Heart (tissue), 3 donors: ENCODE measurements around a stretch of chr10.

GRCh38 chr10:17062395-17062924 is 67.2 kb downstream of the CUBN start:
- RAMPAGE, long total RNA, 2 experiments: no peak in any of the 2 experiments

- RAMPAGE, long total RNA, 2 experiments: no peak in any of the 2 experiments
These were observed 55.2 kb downstream of the CUBN start for GRCh38 chr10:17074496-17074797.

- RAMPAGE, long total RNA, 2 experiments: no peak in any of the 2 experiments
These were observed 44.7 kb downstream of the CUBN start for GRCh38 chr10:17084948-17085338.

DNA sequence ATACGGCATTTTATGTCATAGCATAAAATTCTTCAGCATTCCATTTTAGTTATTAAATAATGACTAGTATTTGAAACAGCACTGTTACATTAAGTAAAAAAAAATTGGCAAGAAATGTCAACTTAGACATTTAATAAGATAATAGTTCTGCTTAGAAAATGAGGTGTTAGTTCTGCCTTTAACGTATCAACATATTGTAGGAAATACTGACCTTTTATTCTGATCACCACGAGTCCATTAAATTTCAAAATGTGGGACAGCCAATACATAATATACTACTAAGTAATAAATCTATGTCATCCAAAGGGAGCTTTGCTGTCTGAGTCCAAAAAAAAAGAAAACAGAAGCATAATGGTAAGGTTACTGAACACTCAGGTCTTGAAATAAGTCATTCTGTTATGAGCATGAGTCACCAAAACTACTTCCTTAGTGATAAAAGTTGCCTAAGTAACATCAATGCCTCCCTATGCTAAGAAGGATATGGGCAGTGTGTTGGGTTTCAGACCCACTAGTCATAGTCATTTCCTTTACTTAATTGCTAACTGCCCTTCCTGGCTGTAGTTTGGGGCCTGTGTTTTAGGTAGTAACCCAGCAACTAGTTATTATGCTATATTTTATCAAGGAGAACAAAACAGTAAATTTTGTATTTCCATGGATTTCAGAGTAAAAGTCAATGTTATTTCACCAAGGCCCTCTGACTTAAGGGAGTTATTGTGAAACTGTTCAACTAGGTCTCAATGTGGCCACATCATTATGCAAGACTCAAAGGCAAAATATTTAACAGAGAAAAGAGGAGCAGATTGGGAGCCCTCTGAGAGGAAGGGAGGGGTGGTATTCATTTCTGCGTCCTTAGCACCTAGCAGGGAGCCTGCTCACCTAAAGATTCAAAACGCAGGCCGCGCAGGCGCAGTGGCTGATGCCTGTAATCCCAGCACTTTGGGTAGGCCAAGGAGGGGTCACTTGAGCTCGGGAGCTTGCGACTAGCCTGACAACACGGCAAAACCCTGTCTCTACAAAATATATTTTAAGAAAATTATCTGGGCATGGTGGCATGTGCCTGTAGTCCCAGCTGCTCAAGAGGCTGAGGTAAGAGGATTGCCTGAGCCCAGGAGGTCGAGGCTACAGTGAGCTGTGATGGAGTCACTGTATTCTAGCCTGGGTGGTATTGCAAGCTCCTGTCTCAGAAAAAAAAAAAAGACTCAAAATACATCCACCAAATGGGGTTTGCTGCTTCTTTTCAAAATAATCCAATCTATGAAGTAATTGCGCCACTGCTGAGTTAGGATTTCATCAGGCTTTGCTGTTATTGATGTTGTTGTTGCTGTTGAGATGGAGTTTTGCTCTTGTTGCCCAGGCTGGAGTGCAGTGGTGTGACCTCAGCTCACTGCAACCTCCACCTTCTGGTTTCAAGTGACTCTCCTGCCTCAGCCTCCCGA is 11.6 kb upstream of the VIM start:
- RAMPAGE, long total RNA, 2 experiments: no peak in any of the 2 experiments

- RAMPAGE, long total RNA, 2 experiments: no peak in any of the 2 experiments
These were observed 4.7 kb downstream of the VIM start for GRCh38 chr10:17232824-17233077.

GRCh38 chr10:17431916-17432599 is 22.3 kb downstream of the ST8SIA6 start:
- RAMPAGE, long total RNA, 2 experiments: no peak in any of the 2 experiments

DNA sequence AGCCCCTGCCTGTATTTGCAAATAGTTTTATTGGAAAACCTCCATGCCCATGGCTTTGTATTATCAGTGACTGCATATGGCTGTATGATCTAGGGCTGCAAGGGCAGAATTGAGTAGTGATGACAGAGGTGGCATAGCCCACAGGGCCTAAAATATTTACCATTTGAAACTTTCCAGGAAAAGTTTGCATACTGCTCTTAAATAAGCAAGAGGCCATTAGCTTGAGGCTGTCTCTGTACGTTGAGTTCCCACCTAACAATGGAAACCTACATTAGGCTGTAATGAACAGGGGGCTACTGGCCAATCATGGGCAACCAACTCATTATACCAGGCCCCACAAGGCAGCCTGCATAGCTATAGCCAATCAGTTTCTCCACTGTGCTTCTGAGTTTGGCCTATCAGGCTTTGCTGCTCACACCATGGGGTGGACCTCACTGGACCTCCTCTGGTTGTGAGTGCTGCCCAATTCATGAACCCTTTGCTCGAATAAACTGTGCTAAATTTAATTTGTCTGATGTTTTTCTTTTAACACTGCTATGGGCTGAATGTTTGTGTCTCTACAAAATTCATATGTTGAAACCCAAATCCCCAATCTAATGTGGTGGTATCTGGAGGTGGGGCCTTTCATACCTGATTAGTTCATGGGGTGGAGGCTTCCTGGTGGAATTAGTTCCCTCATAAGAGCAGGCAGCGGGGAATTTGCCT is 752 bp upstream of the ST8SIA6 start:
- RAMPAGE, long total RNA, 2 experiments: no peak in any of the 2 experiments

GRCh38 chr10:17472800-17473244 is 18.4 kb upstream of the ST8SIA6 start:
- RAMPAGE, long total RNA, 2 experiments: no peak in any of the 2 experiments

DNA sequence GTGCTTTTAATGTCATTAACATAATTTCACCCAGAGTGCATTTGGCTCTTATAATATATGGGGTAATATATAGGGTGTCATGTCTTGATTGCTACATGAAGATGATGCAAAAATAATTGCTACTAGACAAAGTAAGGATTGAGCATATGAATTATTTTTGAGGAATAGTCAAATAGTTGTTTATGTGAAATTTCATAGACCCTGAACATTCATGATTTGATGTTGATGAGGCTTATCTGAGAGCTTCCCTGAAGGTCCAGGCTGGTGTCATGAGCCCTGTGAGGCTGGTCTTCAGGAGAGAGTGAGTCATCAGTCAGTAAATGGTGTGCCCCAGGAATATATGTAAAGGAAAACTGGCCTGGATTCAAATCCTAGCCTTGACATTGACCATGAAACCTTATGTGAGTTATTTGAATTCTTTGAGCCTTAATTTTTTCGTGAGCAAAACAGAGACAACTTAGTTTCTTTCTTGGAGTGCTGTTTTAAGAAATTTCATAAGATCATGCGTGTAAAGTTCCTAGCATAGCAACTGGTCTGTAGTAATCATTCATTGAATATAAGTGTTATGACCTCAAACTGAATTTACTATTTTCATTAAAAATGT is 6.2 kb downstream of the TMEM236 start:
- RAMPAGE, long total RNA, 2 experiments: no peak in any of the 2 experiments

DNA sequence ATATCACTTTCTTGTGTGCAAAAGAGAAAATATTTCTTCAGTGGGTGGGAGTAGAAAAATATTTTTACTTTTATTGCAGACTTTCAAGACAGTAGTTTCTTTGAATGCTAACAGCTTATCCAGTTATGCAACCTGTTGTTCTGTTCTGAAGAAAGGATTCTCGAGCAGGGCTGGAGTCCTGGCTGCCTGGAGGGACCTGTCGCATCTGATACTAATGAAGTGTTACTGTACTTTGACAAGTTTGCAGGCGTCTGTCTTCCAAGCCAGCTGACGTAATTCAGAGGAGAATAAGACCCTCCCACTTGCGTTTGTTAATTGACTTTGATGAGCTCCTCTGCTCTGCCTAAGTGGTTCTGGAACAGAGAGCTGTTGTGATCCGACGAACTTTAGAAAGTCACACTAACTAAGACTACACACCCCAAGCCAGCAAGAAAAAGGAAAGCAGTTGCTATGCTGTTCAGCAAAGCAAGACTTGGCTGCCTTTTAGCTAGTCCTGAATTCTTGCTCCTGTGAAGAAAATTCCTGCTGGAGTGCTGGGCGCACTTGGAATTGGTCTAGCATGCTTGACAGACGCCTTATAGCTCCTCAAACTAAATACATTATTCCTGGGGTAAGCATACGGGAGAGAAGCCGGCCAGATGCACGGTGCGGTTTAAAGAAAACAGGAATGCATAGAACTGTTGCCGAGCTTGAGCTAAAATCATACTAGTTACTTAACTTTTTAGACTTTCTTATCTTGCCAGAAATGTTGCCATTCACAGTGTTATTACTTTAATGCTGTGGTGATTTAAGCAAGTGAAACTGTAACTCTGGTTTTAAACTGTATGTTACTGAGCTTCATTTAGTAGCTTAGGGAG is 200.4 kb downstream of the CACNB2 start:
- RAMPAGE, long total RNA, 2 experiments: start-site peak on the plus strand in 1 of 2 experiments, centred at position 389 of the sequence, 2,248 to 2,906 reads per replicate

GRCh38 chr10:18438722-18439419 is 212.5 kb downstream of the NSUN6 start:
- RAMPAGE, long total RNA, 2 experiments: no peak in any of the 2 experiments

- RAMPAGE, long total RNA, 2 experiments: no peak in any of the 2 experiments
These were observed 130.5 kb downstream of the NSUN6 start for GRCh38 chr10:18520898-18521292.

DNA sequence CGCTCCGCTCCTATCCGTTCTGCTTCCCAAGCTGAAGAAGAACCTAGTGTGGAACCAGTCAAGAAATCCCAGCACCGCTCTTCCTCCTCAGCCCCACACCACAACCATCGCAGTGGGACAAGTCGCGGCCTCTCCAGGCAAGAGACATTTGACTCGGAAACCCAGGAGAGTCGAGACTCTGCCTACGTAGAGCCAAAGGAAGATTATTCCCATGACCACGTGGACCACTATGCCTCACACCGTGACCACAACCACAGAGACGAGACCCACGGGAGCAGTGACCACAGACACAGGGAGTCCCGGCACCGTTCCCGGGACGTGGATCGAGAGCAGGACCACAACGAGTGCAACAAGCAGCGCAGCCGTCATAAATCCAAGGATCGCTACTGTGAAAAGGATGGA is 112.1 kb downstream of the NSUN6 start:
- RAMPAGE, long total RNA, 2 experiments: no peak in any of the 2 experiments

DNA sequence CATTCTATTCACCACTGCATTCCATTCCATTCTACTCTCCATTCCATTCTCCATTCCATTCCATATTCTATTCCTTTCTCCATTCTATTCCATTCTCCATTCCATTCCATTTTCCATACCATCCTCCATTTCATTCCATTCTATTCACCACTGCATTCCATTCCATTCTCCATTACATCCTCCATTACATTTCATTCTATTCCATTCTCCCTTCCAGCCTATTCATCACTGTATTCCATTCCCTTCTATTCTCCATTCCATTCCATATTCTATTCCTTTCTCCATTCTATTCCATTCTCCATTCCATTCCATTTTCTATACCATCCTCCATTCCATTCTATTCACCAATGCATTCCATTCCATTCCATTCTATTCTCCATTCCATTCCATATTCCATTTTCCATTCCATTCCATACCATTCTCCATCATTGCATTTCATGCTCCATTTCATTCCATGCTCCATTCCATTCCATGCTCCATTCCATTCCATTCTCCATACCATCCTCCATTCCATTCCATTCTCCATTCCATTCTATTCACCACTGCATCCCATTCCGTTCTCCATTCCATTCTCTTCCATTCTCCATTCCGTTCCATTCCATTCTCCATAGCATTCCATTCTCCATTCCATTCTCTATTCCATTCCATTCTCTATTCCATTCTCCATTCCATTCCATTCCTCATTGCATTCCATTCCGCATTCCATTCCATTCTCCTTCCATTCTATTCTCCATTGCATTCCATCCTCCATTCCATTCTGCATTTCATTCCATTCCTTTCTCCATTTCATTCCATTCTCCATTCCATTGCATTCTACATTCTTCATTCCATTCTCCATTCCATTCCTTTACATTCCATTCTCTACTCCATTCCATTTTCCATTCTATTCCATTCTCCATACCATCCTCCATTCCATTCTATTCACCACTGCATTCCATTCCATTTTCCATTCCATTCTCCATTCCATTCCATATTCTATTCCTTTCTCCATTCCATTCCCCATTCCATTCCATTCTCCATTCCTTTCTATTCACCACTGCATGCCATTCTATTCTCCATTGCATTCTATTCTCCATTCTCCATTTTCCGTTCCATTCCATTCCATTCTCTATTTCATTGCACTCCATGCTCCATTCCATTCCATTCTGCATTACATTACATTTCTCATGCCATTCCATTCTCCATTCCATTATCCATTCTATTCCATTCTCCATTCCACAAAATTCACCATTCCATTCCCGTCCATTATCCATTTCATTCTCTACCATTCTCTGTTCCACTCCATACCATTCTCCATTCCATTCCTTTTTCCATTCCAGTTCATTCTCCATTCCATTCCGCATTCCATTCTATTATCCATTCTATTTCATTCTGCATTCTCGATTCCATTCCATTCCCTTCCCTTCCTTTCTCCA is 83.9 kb downstream of the NSUN6 start:
- RAMPAGE, long total RNA, 2 experiments: no peak in any of the 2 experiments

GRCh38 chr10:19789720-19790159 is 26.5 kb upstream of the PLXDC2 start:
- RAMPAGE, long total RNA, 2 experiments: no peak in any of the 2 experiments

GRCh38 chr10:19864507-19865096 is 48.4 kb downstream of the PLXDC2 start:
- RAMPAGE, long total RNA, 2 experiments: no peak in any of the 2 experiments

GRCh38 chr10:19874307-19874964 is 58.2 kb downstream of the PLXDC2 start:
- RAMPAGE, long total RNA, 2 experiments: no peak in any of the 2 experiments

- RAMPAGE, long total RNA, 2 experiments: no peak in any of the 2 experiments
These were observed 5.8 kb downstream of the NEBL start for GRCh38 chr10:20891406-20891655.

GRCh38 chr10:20988129-20989017 is 91.3 kb upstream of the NEBL start:
- RAMPAGE, long total RNA, 2 experiments: no peak in any of the 2 experiments

GRCh38 chr10:21211464-21211774 is 314.1 kb downstream of the SKIDA1 start:
- RAMPAGE, long total RNA, 2 experiments: no peak in any of the 2 experiments